Measurements from ENCODE around the genes FCAMR and C4BPA.

GRCh38 chr1:206935206-206935929 lies 10.9 kb downstream of the PIGR start:
- RRBS, result no CpG with 5 or more reads among the region's 22 CpGs

- RRBS, result no CpG with 5 or more reads among the region's 5 CpGs
Observed at GRCh38 chr1:206963643-206964239, 6.5 kb downstream of the FCAMR start.

GRCh38 chr1:206970127-206970791 lies at the start of gene FCAMR:
TSS of gene FCAMR (minus strand) at chr1:206970460.
- RRBS, result no CpG with 5 or more reads among the region's 6 CpGs

DNA sequence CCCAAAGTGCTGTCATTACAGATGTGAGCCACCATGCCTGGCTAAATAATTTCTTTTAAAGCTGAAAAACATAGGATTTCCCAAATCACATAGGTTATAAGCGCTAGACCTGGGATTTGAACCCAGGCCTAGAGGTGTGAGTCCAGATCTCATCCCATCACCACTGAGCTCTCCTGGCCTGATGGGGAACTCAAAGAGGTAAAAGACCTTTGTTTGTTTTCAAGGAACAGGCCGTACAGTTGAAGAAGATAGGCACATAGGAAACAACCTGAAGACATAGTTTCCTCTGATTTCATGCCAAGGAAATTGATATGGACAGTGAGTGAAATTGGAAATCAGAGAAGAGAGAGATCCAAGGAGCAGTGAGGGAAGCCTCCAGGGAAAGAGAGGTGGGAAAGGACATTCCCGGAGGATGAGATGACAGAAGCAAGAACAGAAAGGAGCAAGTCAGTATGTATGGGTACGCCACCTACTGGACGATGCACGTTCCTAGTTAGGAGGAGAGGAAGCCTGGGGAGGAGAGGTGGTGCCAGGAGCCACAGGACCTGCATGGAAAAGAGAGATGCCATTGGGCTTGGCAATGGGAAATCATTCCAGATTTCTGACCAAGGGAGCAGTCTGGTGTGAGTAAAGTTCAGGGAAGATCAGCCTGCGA lies 27.7 kb downstream of the C1orf116 start:
- RRBS, result no CpG with 5 or more reads among the region's 7 CpGs

- RRBS, result no CpG with 5 or more reads among the region's 8 CpGs
Observed at GRCh38 chr1:207018824-207019566, 13.6 kb downstream of the C1orf116 start.

- RRBS, result no CpG with 5 or more reads among the region's 4 CpGs
Observed at GRCh38 chr1:207058812-207059377, 5.8 kb downstream of the PFKFB2 start.

GRCh38 chr1:207062289-207062823 lies 9.3 kb downstream of the PFKFB2 start:
- RRBS, result no CpG with 5 or more reads among the region's 8 CpGs

GRCh38 chr1:207069197-207069730 lies 16.2 kb downstream of the PFKFB2 start:
- RRBS, result no CpG with 5 or more reads among the region's 8 CpGs

DNA sequence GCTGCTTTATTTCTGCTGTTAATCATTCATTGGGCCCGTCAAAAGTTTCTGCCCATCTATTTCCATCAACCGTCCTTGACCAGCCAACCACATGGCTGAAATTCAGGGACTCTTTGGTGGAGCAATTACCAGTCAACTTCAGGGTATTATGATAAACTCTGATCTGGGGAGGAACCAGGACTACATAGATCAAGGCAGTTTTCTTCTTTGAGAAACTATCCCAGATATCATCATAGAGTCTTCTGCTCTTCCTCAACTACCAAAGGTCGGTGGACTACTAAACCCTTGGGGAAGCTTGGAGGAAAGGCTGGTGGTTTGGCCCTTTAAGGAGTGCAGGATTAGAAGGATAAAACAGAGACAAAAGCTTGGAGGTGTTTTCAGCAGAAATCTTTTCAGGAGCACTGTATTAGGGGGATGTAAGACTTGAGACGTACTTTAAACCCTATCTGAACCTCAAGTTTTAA lies at the start of gene C4BPA:
Gene C4BPA, plus strand, starts transcription at position 68 of the 464 bp plus-strand sequence.
- RRBS, result no CpG with 5 or more reads among the region's 4 CpGs

DNA sequence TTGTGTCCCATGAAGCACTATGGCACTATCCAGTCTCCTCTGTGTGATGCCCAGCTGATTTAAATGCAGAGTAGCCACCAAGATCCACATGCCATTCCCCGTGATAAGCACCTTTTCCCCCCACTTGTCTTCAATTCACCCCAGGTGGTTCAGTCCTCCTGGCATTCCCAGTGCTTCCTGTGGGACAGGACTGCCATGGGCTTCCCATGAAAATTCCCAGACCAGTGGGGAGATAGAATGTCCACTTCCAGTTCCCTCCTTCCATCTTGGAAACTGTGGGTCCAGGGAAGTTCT lies 49.1 kb downstream of the C4BPA start:
- RRBS, result no CpG with 5 or more reads among the region's 1 CpG

DNA sequence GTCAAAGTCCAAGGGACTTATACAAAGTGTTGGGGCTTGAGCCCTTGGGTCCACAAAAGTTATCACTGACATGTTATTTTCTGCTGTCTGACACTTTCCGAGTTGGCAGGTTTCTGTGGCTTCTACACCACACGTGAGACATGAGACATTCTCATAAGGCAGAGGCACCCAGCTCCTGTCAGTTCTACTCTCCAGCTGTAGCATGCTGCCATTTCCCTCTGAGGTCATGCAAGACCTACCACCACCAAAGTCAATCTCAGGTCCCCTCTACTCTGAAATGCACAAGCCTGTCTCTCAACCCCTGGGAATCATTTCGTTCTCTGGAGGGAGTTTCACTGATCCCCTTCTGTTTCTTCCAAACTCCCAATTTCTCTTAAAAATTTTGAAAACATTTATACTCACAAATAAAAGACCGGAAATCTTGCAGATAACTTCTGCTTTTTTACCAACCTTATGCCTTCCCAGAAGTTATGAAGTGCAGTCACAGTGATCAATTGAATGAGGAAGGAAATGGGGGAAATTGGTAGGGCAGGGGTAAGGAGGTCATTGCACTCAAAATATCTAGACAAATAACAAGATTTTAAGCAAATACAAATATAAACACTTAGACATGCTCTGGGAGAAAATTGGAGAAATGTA lies 39.4 kb upstream of the CR2 start:
- RRBS, result no CpG with 5 or more reads among the region's 4 CpGs

- RRBS, result no CpG with 5 or more reads among the region's 7 CpGs
Observed at GRCh38 chr1:207497817-207498381, 1.9 kb downstream of the CR1 start.

DNA sequence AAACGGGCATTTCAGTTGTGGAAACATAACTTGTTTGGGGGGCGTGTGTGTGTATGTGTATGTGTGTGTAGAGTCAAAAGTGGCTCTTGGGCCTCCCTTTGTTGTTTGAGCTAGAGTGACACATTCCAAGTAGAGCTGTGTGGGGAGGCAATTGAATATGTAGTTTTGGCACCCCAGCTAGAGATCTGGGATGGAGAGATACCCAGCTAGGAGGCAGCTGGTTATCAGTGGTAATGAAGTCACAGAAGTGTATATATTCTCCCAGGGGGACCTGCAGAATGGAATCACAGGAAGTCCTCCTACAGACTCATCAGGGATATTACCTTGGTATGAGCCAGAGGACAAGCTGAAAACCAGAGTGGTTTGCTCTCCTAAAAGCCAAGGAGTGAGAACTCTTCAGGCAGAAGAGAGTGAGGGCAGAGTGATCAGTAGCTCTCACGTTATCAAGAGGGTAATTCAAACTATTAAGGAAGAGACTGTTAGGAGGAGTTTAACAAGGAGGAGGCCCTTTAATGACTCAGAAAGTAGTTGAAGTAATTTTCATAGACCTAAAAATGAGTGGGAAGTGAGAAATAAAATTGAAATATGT lies 5.1 kb downstream of the CR1L start:
- RRBS, result no CpG with 5 or more reads among the region's 3 CpGs

DNA sequence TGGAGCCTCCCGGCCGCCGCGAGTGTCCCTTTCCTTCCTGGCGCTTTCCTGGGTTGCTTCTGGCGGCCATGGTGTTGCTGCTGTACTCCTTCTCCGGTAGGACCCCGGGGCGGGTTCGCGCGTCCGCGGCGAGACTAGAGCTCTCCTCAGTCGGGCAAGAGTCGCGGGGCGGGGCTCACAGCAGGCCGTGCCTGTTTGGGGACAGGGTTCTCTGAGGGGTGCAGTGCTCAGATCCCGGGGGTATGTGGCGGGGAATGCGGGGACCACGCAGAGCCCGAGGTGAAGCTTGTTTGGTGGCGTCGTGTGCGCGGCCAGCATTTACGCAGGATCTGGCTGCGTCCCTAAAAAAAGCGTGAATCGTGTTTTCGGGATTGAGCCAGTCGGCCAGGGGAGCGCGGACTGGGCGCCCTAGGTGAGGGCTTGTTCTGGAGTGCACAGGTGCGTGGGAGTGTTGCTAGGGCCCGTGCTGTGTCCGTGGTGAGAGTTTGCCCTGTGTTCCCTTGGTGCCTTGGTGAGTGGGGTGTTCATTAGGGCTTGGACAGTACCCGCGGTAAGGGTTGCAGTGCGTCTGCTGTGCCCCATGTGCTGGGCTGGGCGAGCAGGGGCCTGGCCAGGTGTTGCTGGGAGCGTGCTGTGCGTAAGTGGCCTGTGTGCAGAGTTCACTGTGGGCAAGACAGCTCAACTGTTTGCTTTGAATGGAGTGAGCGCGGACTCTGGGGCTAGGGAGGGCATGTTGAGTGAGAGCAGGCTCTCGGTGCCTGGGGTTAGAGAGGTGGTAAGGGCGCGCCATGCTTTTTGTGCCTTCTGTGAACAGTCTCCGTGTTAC lies 573 bp downstream of the CD46 start:
- RRBS, result under 1% methylated on average over 5 of the region's 53 CpGs

GRCh38 chr1:207753835-207755018 lies 2.4 kb downstream of the CD46 start:
- RRBS, result no CpG with 5 or more reads among the region's 10 CpGs

GRCh38 chr1:207766386-207766853 lies 14.6 kb downstream of the CD46 start:
- RRBS, result no CpG with 5 or more reads among the region's 1 CpG

GRCh38 chr1:207811849-207812865 lies 60.3 kb downstream of the CD46 start:
- RRBS, result no CpG with 5 or more reads among the region's 16 CpGs

GRCh38 chr1:207819797-207820195 lies 67.9 kb downstream of the CD46 start:
- RRBS, result no CpG with 5 or more reads among the region's 1 CpG

DNA sequence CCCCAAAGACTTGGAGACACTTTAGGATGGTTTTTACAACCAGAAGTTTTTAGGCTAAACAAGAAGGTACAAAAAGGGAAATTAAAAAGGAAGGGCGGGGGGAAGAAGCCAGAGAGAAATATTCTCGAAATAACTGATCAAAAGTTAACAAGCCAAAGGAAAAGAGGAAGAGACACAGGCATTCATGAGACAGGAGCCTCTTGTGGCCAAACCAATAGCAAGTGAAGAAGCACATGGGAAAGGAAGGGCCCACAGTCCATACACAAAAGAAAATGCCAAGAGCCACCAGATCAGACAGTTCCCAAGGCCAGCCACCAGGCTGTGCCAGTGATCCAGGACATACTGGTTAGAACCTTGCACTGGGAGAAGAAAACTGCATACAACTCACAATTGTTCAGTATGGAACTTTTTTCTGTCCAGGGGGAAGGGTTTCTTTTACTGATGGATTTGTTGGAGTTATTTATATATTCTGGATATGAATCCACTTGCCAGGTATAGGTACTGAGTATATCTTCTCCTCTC lies 76.7 kb downstream of the CD46 start:
- RRBS, result no CpG with 5 or more reads among the region's 2 CpGs

Measured in Jurkat, Clone E6-1 (cell line).